Measurements from ENCODE around the genes HSPB1, SSC4D and GSAP.

GRCh38 chr7:76302056-76303091 lies at the start of gene HSPB1:
HSPB1 (plus strand) TSS chr7:76302673.
- PRO-cap = bidirectional peak, plus-strand start at chr7:76302675, minus-strand start at chr7:76302474

DNA sequence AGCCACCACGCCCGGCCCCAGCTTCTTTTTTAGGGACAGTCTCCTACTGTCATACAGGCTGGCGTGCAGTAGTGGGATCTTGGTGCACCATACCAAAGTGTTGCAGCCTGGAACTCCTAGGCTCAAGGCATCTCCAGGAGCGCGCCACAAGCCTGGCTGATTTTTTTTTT lies 3.7 kb downstream of the HSPB1 start:
- PRO-cap = unidirectional peak, plus-strand start at position 98 of the sequence

DNA sequence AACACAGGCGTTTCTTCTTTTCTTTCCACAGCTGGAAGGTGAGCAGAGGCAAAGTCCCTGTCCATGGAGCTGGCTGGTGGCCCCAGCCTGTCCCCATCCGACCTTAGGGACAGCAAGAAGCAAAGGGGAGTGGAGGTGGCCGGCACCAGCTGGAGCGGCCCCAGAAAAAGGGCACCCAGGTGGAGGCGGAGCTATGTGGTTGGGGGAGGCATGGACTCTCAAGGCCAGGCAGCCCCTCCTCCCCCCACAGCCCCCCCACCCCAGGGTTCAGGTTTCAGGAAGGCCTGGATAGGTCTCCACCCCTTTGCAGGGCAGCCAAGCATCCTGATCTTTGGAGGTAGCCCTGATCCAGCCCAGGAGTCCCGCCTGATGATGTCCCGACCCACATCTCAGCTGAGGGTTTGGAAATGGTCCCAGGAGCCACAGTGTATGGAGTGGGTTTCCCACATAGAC lies at the start of gene SSC4D:
TSS of gene SSC4D (minus strand) at position 170 of the 453 bp plus-strand sequence.
- PRO-cap = no peak

GRCh38 chr7:76511300-76511509 lies 853 bp downstream of the UPK3B start:
- PRO-cap = no peak

- PRO-cap = no peak
These were observed 36.2 kb downstream of the POMZP3 start for GRCh38 chr7:76590697-76591414.

GRCh38 chr7:76980405-76980944 lies 51.7 kb downstream of the SPDYE17 start:
- PRO-cap = no peak

DNA sequence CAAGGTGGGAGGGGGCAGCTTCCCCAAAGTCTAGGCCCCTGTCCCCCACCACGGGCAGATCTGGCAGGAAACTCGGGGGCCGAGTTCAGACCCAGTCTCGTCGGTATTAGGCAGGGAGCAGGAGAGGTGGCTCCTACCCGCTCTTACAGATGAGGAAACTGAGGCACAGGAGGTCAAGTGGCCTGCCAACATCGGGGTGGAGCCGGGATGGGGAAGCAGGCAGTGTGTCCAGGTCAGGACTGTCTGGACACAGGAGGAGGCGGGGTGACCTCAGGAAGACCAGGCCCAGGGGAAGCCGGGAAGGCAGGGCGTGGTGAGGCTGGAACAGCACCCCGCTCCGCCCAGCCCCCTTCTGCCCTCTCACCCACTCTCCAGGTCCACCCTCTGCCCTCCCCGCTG lies 26.2 kb downstream of the SPDYE17 start:
- PRO-cap = no peak

GRCh38 chr7:77197885-77198483 lies 1.6 kb downstream of the FGL2 start:
- PRO-cap = no peak

- PRO-cap = no peak
These were observed 70.1 kb upstream of the FGL2 start for GRCh38 chr7:77269674-77270158.

GRCh38 chr7:77396850-77397463 lies 19.2 kb downstream of the GSAP start:
- PRO-cap = no peak

DNA sequence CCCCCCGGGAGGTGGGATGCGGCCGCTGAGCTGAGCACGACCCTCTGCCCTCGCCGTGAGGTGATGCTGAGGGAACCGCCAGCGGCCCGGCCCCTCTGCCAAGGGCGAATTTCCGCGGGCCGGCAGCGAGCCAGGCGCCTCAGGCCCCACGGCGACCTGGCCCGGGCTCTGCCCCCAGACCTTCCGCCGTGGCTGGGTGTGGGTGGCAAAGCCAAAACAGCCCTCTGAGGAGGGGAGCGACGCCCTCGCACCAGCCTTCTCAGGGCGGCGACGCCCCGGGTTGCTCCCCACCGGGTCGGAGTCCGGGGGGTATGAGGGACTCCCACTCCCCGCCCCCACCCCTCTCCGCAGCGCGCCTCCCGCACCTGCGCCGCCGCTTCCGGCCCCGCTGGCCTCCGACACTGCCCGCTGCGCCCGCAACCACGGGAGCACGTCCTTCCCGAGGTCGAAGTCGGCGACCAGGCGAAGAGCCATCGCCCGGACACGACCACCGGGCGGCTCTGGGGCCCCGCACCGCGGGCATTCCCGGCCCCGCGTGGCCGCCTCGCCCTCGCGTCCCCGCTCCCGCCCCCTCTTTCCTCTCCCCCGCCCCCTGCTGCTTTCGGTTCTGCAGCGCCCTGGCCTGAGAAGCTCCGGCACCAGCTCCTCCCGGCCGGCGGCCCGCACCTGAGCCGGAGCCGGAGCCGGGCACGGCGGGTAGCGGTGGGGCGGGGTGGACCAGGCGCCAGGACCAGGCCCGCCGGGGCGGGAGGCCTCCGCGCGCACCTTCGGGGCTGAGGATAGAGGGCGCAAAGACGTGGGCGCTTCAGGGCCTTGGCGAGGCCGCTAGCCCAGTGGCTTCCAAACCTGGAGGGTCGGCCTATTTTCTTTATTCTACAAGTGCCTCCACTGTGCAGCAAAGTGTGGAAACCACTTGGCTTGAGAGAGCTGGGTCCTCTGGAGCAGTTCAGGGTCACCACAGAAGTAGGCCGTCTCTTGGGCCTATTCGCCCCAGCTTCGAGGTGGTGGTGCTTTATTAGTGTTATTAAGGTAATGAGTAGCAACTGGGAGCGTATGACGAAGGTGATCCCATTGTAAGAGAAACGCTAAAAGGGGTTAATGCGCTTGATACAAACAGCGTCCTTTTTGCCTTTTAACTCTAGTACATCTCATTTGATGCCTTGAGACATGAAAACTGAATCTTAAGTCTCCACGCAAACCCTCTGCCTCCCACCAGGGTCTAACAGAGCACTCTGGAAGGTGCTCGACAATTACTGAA lies at the start of gene GSAP:
TSS of gene GSAP (minus strand) at position 502 of the 1,258 bp plus-strand sequence.
- PRO-cap = bidirectional peak, plus-strand start at position 612 of the sequence, minus-strand start at position 577 of the sequence

- PRO-cap = no peak
These were observed 55.1 kb upstream of the PTPN12 start for GRCh38 chr7:77482046-77482256.

DNA sequence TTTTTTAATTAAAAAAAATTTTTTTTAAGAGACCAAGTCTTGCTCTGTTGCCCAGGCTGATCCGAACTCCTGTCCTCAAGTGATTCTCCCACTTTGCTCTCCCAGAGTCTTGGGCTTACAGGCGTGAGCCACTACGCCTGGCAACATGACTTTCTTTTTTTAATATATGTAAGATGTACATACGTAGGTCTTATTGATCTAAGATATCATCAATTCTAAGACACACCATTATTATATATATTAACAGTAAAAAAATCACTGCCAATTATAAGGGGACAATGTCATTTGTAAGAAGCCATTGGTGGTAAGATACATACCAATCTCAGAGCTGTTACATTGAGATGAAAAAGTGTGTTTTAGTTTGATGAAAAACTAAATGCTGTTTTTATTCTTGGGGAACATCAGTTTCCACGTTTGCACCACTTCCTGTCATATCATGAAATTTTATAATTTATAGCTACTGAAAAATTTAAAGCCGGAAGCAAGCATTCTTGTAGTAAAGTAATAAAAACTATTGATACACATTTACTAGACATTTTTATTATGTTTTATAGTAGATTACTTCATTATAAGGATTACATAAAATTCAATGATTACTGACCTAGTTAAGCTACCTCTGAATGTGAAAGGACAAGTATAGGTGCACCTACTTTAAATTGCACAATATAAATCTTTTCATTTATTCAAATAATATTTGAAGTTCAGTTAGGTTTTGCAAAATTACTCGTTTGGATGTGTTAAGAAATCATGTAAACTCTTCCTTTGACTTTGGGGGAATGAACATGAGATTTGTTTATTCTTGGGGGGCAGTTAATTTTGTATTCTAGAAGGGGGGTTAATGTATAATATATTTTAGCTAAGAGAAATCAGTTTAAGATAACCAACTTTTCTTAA lies 64.5 kb downstream of the PTPN12 start:
- PRO-cap = no peak

DNA sequence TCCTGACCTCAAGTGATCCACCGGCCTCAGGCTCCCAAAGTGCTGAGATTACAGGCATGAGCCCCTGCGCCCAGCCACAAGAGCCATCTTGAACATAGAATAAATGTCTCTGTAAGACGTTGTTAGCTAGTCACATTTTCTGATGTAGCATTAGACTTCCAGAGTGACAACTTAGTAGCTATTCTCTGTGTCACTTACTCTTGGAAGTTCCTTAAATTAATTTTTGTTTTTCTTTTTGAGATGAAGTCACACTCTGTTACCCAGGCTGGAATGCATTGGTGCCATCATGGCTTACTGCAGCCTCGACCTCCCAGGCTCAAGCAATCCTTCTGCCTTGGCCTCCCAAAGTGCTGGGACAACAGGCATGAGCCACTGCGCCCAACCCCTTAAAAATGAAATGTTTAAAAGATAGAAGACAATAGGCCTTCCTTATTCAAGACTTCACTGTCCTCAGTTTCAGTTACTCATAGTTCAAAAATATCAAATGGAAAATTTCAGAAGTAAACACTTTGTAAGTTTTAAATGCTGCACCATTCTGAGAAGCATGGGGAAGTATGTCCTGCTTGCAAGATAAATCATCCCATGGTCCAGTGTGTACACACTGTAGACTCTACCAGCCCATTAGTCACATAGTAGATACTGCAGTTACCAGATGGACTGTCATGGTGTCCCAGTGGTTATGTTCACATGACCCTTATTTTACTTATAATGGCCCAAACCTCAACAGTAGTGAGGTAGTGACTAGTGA lies 69.3 kb downstream of the PTPN12 start:
- PRO-cap = no peak

DNA sequence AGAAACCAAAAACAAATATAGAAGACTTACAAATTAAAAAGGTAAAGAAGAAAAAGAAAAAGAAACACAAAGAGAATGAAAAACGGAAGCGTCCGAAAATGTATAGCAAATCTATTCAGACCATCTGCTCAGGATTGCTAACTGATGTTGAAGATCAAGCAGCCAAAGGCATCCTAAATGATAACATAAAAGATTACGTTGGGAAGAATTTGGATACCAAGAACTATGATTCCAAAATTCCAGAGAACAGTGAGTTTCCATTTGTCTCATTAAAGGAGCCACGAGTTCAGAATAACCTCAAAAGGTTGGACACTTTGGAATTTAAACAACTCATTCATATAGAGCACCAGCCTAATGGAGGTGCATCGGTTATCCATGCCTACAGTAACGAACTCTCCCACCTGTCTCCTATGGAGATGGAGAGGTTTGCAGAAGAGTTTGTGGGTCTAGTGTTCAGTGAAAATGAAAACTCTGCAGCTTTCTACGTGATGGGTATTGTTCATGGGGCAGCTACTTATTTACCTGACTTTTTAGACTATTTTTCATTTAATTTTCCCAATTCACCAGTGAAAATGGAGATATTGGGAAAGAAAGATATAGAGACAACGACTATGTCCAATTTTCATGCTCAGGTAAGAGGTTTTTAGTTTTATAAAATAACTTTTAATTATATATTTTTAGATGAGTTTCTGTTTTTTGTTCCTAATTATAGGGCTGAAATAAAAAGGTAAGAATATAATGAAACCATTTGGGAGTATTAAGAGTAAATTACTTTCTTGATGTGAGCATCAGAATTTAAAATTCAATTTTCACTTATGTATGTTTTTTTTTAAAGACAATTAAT lies 48.6 kb downstream of the TMEM60 start:
- PRO-cap = no peak

DNA sequence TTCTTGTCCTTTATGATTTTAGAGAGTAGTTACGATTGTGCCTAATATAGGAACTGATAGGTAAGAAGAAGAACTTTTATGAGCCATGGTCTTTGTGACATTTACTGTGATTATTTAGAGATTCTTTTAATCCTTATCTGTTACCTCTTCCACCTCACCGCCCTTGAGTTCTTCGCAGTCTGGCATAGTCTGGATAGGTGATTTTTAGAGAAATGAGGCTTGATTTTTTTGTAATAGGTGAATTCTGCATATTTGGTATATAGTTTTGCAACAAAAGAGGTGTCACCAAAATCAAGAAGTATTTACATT lies 37.0 kb downstream of the TMEM60 start:
- PRO-cap = no peak

DNA sequence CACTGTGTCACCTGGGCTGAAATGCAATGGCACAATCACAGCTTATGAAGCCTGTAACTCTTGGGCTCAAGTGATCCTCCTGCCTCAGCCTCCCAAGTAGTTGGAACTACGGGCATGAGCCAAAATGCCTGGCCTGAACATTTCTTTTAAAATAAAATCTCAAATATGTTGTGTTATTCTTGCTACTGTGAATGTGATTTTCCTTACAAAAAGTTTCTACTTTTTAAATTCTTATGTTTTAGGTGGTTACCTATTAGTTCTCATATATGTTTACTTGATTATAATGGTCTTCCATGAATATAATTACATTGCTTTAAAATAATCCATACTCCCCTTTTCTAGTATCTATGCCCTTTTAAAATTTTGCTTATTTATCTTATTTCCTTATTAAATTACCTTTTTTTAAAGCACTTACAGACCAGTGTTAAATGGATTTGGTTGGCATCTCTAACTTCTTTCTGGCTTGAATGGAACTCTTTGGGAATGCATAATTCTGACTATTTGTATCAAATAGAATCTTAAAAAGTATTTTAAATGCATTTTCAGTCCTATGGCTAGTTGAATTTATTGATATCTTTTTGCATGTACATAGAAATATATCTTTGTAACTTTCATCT lies 261.9 kb downstream of the MAGI2 start:
- PRO-cap = no peak

DNA sequence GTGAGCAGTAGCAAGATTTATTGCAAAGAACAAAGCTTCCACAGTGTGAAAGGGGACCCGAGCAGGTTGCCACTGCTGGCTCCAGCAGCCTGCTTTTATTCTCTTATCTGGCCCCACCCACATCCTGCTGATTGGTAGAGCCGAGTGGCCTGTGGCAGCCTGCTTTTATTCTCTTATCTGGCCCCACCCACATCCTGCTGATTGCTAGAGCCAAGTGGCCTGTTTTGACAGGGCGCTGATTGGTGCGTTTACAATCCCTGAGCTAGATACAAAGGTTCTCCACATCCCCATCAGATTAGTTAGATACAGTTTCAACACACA lies 157.9 kb upstream of the GNAI1 start:
- PRO-cap = no peak

- PRO-cap = no peak
These were observed 93.3 kb upstream of the GNAI1 start for GRCh38 chr7:80041403-80041602.

- PRO-cap = no peak
These were observed 1.9 kb downstream of the GNAI1 start for GRCh38 chr7:80136454-80136994.

All from left common carotid artery plus branches (tissue), 1 donor.